ENCODE data around the gene NEDD1.

DNA sequence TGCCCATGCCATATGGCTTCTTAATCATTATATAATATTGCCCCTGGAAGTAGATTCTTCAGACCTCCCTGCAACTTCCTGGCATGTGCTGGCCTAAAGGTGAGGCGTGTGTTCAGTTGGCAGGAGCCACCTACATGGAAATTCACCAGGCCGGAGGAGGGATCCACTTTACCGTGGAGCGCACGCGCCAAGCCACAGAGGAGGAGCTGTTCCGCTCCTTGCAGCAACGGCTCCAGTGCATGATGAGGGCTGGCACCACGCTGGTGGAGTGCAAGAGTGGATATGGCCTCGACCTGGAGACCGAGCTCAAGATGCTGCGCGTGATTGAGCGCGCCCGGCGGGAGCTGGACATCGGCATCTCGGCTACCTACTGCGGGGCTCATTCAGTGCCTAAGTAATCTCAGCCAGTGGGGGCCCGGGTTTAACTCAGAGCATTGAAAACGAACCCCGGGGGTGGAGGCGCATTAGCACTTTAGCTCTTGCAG is 13.5 kb downstream of the AMDHD1 start:
- RRBS, 2 experiments = 88 to 93% methylated on average over 5 of the region's 24 CpGs

GRCh38 chr12:96034507-96034995 is 836 bp downstream of the LTA4H start:
- RRBS, 2 experiments = 0% methylated on average over 3 of the region's 14 CpGs; no CpG with 5 or more reads in 1 of the 2 experiments

DNA sequence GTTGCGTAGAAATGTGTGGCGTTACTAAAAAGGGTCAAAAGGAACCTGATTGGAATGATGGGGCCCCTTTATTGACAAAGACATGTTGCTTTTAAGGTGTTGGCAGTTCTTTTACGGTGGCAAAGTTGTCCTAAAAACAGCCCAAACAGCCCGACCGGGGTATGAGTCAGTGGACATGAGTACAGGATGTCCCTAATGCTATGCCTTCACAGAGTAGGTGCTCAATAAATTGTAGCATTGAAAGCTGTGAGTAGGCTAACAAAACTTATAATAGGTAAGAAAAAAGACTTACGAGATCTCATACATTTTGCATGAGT is 2.6 kb downstream of the ELK3 start:
- RRBS, 2 experiments = no CpG with 5 or more reads among the region's 6 CpGs

DNA sequence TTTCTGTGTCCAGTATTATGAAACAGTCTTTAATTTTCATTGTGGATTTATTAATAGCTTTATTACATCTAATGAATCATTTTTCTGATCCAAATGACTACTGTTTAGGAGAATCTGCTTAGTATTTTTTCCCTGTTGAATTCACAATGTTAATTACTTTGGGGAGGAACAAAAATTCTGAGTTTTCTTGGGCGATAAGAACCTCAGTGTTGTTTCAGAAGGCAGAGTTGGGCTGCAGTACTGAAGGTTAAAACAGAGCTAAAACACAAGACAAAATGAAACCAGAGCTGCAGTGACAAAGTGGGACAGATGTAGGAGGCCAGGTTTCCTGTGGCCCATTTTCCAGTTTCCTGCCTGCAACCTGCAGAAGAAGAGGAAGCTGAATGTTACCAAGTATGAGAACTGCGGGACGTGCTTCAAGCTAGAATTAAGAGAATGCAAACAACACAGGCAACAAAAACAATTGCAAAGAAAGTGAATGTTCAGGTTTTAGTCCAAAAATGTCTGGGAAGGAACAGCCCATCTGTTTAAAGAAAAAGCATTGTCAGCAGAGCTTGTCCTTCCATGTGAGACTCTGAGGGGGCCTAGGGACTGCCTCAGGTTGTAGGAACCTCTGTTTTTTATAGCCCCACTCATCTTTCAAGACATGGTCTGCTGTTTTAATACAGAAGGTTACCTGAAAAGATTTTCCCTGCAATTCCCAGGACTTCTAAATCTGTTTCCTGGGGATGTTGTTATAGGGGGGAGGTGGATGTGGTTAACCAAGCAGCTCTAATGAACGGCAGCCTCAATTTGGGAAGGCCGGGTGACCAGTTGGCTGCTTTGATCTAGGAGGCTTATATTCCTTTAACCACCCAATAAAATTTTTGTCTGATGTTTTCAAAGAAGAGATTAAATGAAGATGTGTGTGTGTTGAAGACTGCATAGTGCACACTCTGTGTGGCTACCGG is 17.9 kb downstream of the ELK3 start:
- RRBS, 2 experiments = no CpG with 5 or more reads among the region's 6 CpGs

DNA sequence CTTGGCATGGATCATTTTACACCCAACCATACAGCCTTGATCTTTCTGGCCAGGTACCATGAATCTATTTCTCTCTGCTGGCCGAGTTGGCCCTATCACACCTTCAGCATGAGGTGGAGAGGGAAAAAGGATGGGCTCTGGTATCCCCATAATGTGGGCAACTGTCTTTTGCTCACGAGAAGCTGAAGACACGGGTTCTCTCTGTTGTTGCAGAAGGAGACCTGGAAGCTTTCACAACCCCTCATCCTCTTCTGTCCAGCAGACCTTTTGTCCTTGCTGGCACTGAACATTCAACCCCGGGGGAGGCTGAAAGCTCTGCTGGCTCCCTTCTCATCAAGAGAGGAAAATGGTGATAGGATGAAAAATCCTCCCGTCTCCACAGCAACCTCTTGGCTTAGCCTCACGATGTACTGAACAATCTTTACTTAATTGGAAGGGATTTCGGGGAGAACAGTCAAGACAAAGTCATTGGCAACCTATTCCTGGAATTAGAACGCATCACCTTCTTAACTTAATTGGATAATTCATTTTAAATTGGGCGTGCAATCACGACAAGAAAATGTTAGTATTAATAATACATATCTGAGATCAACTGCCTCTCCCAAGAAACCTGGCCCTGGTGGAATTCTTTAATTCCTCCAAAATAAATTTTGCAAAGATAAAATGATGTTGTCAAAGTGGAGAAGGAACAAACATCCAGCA is 39.0 kb downstream of the ELK3 start:
- RRBS, 2 experiments = no CpG with 5 or more reads among the region's 10 CpGs

GRCh38 chr12:96239724-96240111 is 45.5 kb downstream of the ELK3 start:
- RRBS, 2 experiments = no CpG with 5 or more reads among the region's 13 CpGs

DNA sequence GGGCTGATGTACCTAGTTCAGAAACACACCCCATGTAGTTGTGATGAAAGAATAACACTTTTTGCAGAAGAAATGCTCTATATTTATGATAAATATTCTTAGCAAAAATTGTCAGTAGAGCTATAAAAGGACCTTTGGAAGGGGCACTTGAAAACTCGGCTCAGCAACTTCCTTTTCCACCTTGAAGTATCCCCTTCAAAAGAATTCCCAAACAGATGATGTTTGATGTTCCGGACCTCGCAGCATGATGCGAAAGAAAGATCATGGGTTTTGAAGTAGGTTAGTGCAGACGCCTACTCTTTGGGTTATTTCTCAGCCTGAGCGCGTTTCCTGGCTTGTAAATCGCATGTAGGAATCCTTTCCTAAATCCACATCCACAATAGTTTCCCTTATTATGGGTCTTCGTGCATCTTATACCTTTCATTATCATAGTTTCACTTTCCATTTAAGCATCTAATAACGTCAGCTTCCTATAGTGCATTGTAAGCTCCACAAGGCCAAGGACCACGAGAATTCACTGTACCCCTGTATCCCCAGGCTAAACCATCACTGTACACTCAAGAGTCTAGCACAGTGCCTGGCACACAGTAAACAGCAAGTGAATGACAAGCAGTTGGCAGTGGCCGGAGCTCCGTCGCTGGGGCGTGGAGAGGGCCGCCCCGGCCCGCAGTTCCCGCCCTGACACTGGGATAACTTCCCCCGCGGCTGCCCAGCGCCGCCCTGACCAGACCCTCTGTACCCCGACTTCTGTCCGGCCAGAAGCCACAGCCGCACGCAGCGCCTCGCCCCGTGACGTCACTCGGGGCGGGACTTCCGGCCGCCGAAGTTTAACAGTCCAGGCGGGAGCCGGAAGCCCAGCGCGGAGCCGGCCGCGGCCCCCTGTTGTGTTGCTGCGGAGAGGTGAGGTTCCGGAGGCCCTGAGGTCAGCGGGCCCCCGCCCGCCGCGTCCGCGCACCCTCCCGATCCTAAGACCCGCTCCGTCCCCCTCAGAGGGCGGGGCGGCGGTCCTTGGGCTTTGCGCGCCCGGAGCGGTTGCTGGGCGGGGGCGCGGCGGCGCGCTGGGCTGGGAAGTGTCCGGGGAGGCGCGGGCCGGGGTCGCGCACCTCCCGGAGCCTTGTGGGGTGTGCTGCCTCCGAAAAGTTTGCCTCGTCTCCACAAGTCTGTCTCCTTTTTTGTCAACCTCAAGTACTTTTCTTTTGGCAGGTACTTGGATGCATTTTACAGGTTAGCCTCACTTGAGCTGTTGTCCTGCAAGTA is at the start of gene NEDD1:
TSS of gene NEDD1 (plus strand) at position 857 of the 1,257 bp plus-strand sequence.
- RRBS, 2 experiments = 3% methylated on average over 33 to 42 of the region's 77 CpGs

DNA sequence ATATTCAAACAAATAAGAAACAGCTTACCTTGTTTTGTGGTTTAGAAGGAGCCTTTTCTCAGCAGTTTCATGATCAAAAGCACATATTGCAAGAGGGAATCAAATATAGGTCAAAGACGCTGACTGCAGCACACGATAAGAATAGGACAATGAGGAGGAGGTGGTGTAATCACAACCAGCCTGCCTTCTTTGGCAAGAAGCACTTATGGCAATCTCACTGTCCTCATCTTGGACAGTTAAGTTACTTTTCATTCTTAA is 759.1 kb upstream of the TMPO start:
- RRBS, 2 experiments = no CpG with 5 or more reads among the region's 2 CpGs

DNA sequence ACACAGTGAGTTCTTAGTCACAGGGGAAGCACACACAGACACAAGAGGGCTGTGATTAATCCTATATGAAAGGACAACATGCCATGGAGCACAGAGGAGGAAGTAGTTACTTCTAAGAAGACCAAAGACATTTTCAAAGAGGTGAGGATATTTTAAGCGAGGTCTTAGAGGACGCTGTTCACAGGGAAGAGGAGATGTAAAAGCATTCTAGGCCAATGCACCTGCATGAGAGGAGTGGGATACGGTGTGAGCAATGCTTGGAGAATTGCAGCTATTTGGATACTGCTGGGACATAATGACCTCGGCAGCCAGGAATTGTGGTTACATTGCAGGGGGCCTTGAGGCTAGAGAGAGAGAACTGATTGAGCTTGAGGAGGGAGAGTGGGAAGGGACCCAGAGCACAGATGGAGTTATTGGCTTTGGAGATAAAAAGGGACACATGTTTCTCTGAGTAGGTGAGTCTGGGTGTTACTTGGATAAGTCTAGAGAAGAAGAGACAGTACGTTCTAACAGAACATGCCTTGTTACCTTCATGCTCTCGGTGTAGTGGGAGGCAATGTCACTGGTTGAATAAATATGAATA is 212.1 kb downstream of the APAF1 start:
- RRBS, 2 experiments = no CpG with 5 or more reads among the region's 6 CpGs

DNA sequence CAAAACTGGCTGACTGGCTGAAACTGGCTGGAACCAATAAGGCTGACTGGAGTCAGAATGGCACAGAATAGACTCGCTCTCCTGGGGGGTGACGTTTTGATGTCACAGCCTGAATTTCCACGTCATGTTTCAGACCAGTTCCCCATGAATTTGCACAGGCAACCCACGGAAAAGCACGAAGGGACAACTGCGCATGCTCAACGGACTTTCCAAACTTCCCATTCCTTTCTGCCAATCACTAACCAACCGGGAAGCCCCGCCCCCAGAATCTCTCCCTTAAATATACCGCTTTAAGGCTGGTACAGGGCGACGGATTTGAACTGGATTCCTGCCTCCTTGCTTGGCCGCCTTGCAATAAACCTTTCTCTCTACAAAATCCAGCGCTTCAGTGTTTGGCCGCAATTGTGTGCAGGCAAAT is 434.7 kb downstream of the APAF1 start:
- RRBS, 2 experiments = no CpG with 5 or more reads among the region's 15 CpGs

DNA sequence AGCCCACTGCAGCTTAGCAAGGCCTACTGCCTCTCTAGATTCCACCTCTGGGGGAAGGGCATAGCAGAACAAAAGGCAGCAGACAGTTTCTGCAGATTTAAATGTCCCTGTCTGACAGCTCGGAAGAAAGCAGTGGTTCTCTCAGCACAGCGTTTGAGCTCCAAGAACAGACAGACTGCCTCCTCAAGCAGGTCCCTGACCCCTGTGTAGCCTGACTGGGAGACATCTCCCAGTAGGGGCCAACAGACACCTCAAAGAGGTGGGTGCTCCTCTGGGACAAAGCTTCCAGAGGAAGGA is 409.2 kb upstream of the GARIN6 start:
- RRBS, 2 experiments = no CpG with 5 or more reads among the region's 2 CpGs

GRCh38 chr12:99983714-99984156 is 1.0 kb downstream of the ANKS1B start:
- RRBS, 2 experiments = no CpG with 5 or more reads among the region's 14 CpGs

GRCh38 chr12:100136915-100137533 is 5.7 kb downstream of the BLTP3B start:
- RRBS, 2 experiments = no CpG with 5 or more reads among the region's 9 CpGs

DNA sequence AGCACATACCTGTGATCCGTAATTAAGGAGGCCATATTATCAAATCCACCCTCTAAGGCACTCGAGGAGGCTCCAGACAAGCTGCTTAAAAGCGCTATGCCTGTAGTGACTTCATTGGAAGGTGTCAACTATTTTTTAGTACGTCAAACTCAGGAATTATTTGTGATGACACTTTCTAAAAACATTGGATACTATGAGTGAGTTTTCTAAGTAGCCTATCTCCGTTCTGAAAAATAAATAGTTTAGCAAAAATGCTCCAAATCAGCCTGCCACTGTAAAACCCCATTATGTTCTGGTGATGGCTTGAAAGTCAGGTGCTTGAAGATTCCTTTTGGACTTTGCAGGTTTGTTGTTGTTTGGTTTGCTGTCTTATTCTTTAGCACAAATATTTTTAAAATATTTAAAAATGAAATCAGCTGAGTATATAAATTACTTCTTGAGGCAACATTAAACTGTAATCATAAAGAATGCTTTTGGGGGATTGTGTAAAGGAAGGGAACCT is 1.1 kb downstream of the SCYL2 start:
- RRBS, 2 experiments = no CpG with 5 or more reads among the region's 5 CpGs

- RRBS, 2 experiments = no CpG with 5 or more reads among the region's 2 CpGs
These were observed 27.9 kb upstream of the SLC17A8 start for GRCh38 chr12:100328903-100329404.

GRCh38 chr12:100335591-100336068 is 21.2 kb upstream of the SLC17A8 start:
- RRBS, 2 experiments = no CpG with 5 or more reads among the region's 2 CpGs

- RRBS, 2 experiments = 96 to 99% methylated on average over 4 of the region's 6 CpGs
These were observed 53.5 kb downstream of the SLC17A8 start for GRCh38 chr12:100410452-100410687.

DNA sequence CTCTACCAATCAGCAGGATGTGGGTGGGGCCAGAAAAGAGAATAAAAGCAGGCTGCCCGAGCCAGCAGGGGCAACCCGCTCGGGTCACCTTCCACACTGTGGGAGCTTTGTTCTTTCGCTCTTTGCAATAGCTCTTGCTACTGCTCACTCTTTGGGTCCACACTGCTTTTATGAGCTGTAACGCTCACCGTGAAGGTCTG is 42.7 kb upstream of the NR1H4 start:
- RRBS, 2 experiments = no CpG with 5 or more reads among the region's 6 CpGs

Data from NT2/D1 (cell line).